ENCODE measurements around the gene KREMEN2.

- RRBS: no CpG with 5 or more reads among the region's 3 CpGs
Observed at GRCh38 chr16:2758388-2758738, 5.9 kb downstream of the SRRM2 start.

DNA sequence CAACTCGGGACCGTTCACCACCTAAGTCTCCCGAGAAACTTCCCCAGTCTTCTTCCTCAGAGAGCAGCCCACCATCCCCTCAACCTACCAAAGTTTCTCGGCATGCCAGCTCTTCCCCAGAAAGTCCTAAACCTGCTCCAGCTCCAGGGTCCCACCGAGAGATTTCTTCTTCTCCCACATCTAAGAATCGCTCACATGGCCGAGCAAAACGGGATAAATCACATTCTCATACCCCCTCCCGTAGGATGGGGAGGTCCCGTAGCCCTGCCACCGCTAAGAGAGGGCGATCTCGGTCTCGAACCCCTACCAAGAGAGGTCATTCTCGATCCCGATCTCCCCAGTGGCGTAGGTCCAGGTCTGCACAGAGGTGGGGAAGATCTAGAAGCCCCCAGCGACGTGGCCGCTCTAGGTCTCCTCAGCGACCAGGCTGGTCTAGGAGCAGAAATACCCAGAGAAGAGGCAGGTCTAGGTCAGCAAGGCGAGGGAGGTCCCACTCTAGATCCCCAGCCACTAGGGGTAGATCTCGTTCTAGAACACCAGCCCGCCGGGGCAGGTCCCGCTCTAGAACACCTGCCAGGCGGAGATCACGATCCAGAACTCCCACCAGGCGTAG is 9.4 kb downstream of the SRRM2 start:
- RRBS: 98% methylated on average over 4 of the region's 29 CpGs

DNA sequence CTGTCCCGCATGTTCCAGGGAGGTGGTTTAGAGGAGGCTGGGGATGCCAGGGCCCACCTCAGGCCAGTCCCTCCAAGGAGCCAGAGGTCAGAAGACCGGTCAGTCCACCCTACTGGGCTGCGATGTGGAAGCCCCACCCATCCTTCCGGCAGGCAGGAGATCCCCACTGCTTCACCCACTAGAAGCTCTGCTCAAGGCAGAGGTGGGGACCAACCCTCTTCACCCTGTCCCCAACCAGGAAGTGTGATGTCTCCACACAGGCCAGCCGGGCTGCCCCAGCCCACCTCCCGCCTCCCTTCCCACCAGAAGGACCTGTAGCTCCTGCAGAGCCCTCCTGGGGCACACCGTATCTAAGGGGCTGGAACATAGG is 11.8 kb downstream of the ZG16B start:
- RRBS: 92% methylated on average over 3 of the region's 7 CpGs

DNA sequence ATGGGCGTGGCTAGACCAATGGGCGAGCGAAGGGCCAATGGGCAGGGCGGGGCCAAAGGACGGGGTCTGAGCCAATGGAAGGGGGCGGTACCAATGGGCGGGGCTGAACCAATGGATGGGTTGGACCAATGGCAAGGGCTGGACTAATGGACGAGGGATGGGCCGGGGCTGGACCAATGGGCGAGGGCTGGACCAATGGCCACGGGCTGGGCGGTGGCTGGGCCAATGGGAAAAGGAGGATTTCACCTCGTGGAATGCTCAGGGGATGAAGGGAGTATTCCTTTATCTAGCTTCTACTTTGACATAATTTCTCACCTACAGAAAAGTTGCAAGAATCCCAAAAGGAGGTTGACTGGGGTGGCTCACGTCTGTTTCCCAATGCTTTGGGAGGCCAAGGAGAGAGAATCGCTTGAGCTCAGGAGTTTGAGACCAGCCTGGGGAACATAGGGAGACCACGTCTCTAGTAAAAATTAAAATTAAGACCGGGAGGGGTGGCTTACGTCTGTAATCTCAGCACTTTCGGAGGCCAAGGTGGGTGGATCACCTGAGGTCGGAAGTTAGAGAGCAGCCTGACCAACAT is 5.8 kb upstream of the FLYWCH1 start:
- RRBS: no CpG with 5 or more reads among the region's 20 CpGs

DNA sequence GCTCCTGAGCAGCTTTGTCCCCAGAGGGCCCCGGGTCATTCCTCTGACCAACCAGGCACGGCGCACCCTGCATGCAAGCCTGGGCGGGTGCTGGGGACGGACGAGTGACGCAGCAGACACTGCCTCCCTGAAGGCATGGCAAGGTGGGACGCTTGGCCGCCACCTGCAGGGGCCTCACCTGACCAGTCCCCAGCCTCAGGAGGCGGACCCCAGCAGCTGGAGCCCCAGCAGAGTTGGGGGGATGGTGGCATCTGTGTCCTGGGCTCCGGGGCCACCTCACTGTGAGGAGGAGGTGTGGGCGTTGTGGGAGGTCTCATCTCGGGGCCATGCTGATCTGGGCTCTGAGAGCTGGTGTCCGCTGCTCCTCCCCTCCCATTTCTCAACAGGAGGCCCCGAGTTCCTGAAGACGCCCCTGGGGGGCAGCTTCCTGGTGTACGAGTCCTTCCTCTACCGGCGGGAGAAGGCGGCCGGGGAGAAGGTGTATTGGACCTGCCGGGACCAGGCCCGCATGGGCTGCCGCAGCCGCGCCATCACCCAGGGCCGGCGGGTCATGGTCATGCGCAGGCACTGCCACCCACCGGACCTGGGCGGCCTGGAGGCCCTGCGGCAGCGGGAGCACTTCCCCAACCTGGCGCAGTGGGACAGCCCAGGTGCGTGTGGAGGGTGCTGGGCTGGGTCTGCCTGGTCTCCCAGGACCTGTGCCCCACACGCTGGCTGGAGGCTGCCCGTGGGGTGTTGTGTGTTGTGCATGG is 25.2 kb downstream of the FLYWCH1 start:
- RRBS: no CpG with 5 or more reads among the region's 37 CpGs

DNA sequence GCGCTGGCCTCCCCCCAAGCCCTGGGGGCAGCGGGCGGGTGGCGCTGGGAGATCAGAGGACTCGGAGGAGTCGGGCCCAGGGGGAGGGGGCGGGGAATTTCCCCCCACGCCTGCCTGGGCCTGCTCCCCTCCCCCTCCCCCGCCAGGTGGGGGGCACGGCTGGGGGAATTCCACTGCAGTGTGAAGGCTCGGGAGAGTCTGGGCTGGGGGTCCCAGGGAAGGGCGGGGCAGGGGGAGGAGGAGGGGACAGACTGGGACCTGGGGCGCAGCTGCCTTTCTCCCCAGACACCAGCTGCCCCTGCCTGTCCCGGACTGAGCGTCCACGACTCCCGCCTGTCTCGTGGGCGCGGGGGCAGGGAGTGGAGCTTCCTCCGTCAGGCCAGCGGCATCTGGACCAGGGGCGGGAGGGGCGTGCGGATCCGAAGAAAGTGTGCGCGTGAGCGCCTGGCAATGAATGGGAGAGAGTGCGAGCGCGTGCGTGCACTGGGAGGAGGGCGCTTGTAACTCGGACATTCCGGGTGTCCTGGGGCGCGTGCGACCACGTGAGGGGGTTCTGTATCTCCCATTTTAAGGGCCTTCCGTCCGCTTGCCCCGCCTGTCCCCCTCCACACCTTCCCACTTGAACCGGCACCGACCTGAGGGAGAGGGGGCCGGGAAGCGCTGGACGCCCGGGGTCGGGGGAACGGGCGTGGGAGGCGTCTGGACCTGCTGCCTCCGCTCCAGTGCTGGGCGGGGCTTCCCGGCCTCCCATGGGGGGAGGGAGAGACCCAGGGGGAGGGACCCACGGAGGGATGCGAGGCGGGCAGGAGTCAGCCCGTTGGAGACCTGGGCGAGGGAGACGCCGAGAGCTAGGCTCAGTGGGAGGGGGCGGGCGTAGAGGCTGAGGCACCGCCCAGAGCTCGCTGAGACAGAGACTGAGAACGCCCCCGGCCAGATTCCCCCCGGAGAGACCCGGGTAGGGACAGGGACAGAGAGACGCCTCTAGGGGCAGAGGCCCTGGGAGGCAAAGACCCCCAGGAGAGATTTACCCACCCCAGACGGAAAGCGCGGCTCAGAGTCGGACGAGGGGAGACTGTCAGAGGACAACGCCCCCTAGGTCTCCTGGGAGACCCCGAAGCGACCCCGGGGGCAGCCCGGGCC is at the start of gene KREMEN2:
TSS of gene KREMEN2 (plus strand) at position 933 of the 1,140 bp plus-strand sequence.
- RRBS: 3% methylated on average over 10 of the region's 82 CpGs

DNA sequence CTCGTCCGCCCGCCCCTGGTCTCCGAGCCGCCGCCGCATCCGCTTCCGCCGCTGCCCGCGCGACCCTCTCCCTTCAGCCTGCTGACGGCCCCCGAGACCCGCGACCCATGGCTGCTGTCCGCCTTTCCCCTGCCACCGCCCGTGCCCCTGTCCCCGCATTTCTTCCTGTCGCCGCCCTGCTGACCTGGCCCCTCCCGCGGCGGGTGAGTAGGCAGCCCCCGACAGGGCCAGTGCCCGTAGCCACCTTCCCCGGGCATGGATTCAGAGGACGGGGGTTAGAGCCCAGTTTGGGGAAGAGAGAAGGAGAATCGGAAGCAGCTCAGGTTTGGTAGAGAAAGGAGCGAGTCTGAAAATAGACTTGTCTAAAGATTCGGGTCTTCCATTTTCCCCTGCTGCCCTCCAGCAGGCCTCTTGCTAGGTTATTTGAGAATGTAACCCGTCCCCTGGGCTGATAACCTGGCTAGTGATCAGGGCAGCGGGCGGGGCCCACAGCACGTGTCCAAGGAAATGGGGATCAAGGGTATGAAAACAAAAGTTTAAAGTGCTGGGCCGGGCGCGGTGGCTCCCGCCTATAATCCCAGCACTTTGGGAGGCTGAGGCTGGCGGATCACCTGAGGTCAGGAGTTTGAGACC is 7.9 kb upstream of the CLDN9 start:
- RRBS: no CpG with 5 or more reads among the region's 42 CpGs

- RRBS: 4% methylated on average over 8 of the region's 19 CpGs
Observed at GRCh38 chr16:3035821-3036389, 839 bp downstream of the BICDL2 start.

DNA sequence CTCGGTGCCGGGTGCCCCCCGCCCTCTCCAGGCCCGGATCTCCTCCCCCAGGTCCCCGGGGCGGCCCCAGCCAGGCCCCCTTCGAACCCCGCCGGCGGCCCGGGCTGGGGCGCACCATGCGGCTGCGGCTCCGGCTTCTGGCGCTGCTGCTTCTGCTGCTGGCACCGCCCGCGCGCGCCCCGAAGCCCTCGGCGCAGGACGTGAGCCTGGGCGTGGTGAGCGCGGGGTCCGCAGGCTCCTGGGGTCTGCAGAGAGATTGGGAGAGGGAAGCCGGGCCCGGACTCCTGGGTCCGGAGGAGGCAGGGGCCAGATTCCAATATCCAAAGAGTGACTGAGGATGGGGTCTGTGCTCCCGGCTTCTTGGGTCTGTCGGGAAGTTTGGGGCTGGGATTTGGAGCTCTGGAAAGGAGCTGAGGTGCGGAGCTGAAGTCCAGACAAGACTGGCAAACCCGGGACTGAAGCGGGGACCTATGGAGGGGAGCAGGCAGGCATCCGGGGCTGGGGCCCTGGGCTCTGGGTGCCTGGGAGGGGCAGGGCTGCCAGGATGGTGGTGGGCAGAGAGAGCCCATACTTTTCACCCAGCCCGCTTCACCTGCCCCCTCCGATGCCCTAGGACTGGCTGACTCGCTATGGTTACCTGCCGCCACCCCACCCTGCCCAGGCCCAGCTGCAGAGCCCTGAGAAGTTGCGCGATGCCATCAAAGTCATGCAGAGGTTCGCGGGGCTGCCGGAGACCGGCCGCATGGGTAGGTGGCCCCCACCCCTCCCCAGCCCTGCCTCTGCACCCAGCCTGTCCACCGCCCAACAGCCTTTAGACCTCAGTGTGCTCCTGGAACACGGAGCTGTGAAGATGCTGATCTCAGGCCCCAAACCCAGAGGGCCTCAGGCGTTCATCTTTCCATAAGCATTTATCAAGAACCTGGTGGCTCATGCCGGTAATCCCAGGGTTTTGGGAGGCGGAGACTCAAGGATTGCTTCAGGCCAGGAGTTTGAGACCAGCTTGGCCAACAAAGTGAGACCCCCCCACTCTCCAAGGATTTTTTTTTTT is 765 bp downstream of the MMP25 start:
- RRBS: 9% methylated on average over 10 of the region's 54 CpGs

DNA sequence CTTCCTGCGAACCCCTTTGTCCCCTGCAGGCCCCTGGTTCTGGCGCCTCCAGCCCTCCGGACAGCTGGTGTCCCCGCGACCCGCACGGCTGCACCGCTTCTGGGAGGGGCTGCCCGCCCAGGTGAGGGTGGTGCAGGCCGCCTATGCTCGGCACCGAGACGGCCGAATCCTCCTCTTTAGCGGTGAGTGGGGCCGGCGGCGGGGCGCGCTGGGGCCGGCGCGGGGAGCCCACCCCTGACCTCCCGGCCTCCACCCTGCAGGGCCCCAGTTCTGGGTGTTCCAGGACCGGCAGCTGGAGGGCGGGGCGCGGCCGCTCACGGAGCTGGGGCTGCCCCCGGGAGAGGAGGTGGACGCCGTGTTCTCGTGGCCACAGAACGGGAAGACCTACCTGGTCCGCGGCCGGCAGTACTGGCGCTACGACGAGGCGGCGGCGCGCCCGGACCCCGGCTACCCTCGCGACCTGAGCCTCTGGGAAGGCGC is 7.2 kb upstream of the IL32 start:
- RRBS: 3% methylated on average over 23 of the region's 50 CpGs

DNA sequence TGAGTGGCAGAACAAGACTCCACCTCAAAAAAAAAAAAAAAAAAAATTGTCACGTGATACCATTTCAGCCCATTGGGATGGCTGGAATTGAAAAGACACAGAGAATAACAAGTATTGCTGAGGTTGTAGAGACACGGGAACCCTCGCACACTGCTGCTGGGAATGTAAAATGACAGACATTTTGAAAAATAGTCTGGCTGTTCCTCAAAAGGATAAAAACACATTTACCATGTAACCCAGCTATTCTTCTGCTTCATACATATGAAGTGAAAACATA is 2.8 kb upstream of the IL32 start:
- RRBS: no CpG with 5 or more reads among the region's 3 CpGs

GRCh38 chr16:3086367-3086805 is 12.7 kb downstream of the ZSCAN10 start:
- RRBS: 89% methylated on average over 5 of the region's 11 CpGs

DNA sequence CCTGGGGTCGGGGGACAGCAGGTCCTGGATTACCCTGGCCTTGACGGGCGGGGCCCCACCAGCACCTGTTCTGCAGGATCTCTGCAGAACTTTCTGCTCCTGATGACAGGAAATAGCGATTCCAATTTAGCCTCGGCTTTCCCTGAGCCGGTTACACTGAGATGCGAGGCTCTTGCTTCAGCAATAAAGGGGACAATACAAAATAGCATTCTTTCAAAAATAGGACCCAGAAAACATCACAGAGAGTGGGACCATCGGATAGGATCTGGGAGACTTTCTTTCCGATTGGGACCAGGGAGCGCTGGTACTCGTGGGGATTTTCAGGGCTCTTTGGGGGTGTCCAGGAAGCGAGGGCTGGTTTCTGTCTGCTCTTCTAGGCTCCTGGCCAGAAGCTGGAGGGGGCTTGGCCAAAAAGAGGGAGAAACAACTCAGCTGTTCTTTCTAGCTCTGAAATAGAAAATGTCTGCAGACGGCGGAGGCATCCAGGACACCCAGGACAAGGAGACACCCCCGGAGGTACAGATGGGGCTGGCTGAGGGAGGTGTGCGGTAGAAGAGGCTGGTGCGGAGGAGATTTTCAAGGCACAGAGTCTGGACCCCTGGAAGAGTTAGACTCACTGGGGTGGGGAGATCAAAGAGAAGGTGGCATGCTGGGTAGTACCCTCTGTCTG is 721 bp downstream of the ZNF205 start:
- RRBS: no CpG with 5 or more reads among the region's 17 CpGs

GRCh38 chr16:3119195-3119712 is 6.9 kb downstream of the ZNF205 start:
- RRBS: 94% methylated on average over 14 of the region's 41 CpGs

DNA sequence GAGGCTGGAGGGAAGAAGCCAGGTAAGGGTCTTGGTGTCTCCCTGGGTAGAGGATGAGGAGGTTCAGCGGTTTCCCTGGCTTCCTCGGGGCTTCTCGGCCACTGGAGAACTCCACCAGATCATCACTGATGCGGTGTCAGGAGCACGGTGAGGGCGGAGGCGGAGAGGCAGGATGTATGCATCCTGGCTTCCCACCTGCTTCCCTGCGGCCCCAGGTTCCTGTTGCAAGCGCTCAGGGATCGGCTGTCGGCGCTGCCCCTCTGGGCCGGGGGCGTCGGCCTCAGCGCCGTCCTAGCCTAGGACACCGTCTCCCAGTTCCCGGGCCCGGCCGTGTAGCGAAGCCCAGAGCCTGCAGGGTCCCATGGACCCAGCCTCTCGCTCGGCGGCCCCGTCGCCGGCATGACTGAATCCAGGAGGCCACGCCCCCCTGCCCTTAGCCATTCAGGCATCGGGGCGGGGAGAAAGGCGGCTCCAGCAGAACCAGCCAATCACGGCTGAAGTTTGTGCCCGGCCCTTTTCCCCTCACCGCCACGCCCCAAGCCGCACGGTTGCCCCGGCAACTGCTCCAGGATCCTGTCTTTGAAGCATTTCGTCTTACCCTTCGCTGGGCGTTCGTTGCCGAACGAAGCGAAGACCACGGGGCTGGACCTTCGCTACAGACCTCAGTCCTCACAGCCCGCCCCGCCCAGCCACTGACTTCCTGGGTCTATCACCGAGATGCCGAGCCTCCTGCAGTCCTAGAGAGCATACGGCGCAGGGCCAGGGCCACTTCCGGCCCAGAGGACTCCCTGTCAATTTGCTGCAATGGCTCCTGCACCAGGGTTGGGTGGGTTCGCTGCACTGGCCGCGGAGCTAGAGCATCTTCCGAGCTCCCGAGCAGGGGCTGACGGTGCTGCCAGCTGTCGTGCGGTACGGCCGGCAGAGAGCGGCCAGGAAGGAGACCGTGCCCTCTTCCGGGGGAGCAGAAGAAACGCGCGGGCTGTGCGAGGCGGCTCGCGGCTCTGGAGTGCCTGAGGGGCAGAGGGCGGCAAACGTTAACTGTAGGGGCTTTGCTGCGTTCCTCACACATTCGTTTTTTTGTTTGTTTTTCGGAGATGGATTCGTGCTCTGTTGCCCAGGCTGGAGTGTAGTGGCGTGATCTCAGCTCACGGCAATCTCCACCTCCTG is 10.6 kb upstream of the ZNF213 start:
- RRBS: 2% methylated on average over 26 of the region's 83 CpGs

DNA sequence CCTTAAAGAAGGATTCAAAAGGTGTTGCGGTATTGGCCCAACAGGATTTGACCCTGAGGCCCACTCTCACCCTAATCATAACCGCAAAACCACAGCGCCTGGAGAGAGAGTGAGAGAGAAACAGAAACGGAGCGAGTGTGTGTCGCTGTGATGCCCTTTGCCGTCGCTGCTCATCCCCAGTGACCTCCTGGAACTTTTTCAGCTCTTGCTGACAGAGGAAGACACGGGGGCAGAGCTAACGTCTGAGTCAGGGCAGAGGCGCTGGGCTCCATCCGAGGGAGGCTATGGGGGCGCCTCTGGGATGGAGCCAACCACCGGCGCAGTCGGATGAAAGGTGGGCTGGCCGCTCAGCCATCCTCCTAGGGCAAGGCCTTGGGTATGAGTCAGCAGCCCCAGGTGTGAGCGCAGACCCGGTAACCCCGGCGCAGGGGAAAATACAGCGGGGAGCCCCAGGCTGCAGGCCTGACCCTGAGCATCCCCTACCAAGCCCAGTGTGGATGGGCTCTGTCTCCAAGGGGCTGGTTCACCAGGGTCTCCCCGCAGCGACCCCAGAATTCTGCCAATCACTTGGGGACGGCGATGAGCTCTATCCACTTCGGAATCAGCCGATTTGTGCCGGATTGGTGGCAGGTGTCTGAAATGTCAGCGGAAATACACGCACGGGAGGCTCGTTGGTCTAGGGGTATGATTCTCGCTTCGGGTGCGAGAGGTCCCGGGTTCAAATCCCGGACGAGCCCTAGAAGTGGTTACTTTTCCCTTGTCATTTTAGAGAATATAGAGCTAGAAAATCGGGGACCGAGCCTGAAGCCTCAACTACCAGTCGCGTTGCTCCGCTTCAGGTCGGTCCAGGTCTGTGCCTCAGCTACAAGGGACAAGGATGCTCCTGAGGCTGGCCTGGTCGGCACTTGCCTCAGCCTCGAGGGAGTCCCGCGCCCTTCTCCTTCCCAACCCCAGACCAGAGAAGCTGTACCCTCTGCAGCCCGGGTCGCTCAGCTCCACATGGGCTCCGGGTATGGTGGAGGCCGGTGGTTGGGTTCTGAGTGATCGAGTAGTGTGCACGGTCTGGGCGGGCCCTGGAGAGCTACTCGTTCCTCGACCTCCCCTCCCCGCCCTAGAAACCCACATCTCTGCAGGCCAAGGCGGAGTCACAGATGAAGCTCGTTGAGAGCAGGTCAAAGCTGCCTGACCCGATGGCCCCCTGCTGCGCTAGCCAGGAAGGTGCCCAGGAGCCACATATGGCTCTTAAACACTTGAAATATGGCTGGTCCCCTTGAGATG is 37.0 kb downstream of the ZNF213 start:
- RRBS: 4% methylated on average over 8 of the region's 63 CpGs

DNA sequence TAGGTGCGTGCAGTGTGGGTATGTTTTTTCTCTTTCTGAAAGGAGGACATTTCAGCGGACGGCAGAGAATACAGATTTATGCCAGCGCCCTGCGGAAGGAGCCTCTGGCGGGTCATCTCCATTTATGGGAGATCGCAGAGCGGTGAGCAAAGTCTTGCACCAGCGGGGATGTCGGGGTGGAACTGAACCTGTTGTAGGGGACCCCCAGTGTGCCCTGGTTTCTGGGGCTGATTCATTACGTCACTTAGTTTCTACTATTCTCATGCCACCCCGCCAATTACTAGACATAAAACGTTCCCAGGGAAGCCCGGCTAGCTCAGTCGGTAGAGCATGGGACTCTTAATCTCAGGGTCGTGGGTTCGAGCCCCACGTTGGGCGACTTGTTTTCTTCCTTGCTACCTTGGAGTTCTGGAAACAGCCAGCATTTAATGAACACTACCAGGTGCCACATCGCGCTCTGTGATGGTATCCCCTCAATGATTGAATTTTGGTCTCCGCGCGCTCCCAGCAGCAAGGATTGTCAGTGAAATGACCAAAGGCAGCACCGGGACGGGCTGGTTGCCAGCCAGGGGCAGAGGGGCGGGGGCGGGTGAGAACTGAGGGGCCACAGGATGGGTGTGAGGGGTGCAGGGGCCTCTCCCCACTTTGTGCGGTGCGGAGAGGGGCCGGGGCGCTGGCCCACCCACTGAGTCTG is 43.6 kb downstream of the ZNF200 start:
- RRBS: no CpG with 5 or more reads among the region's 32 CpGs

DNA sequence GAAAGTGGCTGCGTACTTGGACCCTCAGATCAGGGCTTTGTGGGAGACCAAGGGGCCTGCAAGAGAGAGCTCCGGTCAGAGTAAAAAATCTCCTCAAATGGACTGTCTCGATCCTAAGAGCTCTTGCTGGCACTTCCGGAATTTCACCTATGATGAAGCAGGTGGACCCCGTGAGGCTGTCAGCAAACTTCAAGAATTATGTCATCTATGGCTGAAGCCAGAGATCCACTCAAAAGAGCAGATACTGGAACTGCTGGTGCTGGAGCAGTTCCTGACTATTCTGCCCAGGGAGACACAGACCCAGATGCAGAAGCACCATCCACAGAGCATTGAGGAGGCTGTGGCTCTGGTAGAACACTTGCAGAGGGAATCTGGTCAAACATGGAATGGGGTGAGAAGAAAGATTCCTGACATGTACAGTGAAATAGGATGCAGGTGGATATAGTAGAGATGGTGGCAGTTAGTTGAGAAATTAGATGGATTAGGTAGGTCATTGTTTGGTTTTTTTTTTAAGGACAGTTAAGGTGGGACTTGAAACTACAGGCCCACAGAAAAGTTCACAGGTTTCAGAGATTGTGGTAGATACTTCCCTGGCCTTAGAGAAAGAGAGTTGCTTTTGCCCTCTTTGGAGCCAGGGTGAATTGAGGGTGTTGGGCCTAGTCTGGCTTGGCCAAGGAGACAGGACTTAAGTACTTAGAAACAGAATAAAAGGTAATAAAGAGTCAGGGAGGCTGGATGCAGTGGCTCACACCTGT is 3.3 kb downstream of the ZNF75A start:
- RRBS: 95% methylated on average over 3 of the region's 5 CpGs

- RRBS: no CpG with 5 or more reads among the region's 44 CpGs
Observed at GRCh38 chr16:3364662-3365389, 9.1 kb downstream of the OR2C1 start.

DNA sequence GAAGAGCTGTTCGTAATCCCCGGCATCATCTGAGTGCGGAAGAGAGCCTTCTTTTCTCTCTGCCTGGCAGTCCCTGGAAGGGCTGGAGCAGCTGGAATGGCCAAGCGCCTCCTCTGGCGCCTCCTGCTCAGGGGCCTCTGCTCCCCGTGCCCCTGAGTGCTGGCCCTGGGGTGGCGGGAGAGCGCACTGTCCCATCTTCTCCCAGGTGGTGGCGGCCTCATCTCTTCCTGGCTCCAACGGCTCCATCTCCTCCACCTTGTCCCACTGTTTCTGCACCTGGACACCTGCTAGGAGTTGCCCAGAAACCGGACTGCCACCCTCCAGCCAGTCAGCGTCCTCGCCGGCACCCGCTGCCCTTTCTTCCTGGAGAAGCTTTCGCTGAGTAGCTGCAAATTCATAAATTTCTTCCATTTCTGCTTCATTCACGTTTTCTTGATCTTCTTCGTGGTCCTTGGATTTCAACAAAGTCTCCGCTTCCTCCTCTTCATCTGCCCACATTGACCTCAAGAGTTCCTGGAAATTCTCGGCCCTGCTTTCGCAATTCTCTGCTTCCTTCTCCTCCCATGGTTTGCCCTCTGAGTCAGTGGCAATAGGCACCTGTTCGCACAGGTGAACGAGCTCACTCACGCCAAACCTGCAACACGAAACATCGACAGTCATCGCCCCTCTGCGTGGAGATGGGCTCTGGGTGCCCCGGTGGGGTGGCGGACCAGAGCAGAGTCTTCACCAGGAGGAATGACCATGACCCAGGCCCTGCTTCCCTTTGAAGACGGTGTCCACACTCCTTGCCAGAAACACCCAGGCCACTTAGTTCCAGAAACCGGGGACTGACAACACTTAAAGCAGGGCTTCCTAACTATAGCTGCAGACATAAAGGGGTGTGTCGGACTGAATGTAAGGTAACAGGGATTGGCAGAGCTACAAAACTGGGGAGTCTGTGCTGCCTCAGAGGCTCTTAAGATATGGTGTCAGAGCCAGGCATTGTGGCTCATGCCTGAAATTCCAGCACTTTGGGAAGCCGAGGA is 13.8 kb upstream of the NLRC3 start:
- RRBS: 100% methylated on average over 3 of the region's 34 CpGs

Data from GM19240 (cell line).